Skeletal muscle satellite cell (primary cell): ENCODE data around the gene SLU7.

DNA sequence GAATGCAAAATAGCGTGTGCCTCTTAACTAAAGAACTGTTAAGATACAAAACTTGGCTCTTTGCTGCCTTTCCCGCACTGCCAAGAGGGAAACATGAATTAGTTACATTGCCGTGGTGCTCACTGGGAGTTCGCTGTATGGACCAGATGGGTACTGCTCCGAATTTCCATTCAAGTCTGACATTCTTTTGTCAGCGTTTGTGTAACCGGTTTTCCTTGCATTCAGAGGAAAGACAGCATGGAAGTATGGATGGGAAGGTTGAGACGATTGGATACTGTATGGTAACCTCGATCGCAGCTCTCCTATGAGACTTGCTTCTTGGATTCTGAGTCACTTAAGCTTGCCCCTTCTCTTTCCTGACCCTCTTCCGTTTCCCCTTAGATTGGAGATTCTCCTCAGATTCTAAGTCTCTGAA lies 656 bp upstream of the UBLCP1 start:
- CAGE, long polyA plus RNA, result no peak

DNA sequence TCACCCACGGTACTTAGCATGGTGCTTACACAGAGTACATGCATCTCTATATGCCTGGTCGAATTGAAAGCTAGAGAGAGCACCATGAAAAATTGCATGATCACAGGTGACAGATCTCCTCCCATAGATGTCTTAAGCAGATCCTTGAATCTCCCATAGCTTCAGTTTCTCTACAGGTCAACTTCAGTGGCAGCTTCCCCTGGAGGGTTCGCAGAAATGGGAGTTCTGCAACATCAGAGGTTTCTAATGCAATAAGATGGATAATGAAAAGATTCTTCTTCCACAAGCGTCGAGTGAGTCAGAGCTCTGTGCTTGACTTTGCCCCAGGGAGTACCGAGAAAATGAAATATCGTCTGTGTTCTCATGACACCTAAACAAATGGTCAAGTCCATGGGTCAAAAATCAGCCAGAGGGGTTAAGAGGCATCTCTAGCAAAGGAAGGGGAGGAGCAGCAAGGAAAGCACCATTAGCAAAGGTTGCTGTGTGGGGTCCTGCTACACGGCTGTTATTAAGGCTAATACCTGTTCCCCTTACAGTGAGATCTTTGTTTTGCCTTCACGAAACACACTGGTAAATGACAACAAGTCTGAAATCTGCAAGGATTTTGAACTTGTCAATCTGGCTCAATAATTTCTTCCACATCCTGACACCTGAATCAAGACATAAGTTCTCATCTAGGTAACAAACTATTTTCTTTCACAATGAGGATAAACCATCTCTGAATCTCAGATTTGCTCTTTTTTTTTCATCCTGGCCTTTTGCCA lies 3.2 kb upstream of the ADRA1B start:
- CAGE, long polyA plus RNA, result no peak

DNA sequence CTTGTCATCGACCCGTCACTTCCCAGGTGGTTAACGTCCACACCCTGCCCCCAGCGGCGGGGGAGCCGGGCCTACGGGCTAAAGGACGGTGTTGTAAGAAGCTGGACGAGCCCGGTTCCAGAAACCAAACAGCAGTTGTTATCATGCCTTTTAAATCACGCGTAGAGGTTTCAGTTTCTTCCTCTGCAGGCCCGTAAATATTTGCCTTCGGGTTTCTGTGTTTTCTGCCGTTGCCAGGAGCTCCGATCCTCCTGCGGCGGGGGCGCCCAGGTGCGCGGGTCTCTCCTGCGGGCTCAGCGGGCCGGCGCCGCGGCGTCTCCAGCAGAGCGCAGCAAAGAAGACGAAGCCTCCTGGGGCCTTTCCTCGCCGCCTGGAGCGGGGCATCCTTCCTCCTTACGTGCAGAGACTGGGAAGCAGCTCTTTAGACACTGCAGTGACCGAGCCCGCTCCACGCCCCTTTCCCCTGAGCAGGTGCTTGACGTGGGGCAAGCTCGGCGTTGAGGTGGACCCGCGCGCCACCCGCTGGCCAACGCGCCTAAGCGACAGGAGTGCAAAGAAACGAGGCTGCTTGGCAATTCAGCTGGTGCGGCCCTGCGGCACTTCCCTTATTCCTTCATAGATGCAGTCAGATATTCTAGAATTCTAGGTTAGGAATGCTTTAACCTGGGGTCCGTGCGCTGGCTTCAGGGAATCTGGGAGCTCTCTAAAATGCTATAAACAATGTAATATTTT lies 21.7 kb upstream of the TTC1 start:
- CAGE, long polyA plus RNA, result no peak

DNA sequence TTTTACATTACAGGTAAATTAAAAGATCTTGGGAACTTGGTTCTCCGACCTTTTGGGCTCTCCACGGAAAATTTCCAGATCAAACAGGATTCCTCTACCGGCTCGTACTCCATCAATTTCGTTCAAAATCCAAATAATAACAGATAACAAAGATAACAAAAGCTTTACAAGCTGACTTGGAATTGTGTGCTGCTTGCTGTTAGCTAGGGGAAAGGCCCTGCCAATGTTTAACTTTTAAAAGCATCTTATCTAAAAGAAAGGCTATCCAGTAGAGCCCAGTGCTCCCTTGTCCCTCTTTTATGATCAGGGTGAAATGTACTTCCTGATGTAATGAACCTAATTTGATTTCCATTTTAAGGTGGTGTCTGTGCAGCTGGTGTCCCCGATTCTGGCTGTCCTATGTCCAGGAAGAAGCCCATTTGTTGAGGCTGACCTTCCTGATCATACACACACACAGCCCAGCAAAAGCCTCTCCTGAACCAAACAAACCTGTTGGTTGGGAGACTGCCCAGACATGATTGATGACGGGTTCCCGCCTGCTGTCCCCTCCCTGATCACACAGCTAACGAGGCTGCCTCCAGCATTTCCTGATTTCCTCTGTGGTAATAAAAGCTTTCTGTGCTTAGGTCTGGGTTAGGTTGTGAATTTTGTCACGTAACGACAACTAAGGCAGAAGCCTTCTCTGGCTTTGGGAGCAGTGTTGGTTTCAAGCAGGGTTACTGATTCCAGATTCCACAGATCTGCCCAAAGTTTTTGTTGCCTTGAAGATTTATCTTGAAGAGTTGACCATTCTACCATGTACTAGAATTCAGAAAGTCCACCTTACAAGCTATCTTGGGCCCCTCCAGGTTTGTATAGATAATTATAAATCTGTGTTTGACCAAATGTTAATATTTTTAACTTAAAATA lies 54.1 kb downstream of the PWWP2A start:
- CAGE, long polyA plus RNA, result no peak

DNA sequence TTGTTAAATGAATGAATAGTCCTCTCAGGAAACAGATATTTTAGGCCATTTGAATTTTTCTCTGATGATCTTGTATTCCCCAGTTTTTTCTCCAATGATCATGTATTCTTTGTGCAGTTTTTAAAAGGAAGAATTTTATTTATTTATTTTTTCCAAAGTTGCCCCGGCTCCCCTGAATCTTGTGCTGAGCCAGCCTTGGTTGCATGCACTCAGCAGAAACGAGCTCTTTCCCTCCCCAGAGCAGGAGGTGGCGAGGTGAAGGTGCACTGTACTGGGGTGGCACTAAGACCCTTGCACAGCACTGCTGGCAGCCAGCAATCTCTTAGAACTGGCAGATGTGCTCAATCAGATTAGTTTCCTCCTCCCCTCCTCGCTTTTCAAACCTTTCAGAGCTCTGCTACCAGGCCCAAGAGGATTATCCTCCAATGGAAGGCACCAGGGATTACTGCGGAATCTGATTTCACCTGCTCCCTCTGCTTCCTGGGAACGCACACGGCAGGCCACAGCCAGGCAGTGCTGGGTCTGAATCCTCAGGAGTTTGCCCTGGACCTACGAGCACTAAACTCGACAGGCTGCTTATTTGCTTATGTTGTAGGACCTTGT lies 32.7 kb downstream of the FABP6 start:
- CAGE, long polyA plus RNA, result no peak

GRCh38 chr5:160293789-160294273 lies 18.5 kb downstream of the CCNJL start:
- CAGE, long polyA plus RNA, result no peak

GRCh38 chr5:160418403-160419362 lies at the start of gene SLU7:
Gene SLU7, minus strand, starts transcription at chr5:160419081.
- CAGE, long polyA plus RNA, result no peak

DNA sequence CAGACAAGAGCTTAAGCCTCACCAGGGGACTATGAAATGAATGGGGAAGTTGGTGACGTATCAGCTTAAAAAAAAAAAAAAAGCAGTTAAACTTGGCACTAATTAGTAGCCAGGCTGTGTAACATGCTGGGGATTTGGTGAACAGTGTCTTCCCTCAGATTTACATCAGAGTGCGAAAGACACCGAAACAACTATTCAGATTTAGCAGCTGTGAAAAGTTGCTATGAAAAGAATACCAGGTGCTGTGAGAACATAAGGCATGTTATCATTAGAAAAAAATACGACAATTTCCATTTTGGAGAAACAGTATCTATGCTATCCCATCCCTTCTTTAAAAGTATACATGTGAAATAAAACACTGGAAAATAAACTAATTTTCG lies 472 bp upstream of the SLU7 start:
- CAGE, long polyA plus RNA, result no peak

- CAGE, long polyA plus RNA, result no peak
Observed at GRCh38 chr5:160469012-160469985, 47.6 kb downstream of the PTTG1 start.

DNA sequence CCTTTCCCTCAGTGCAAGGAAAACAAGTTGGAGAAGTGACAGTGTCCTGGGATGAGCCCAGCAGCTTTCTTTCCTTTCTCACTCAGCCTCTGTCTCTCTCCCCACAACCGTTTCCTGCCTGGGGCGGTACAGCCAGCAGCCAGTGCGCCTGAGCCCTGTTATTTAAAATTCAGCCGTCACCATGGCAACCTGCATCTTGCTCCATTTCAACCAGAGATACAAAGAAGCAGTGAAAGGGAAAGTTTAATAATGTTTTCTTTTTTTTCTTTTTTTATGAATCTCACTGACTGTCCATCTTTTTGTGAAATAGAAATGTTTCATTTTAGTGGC lies 85.0 kb downstream of the PTTG1 start:
- CAGE, long polyA plus RNA, result no peak

DNA sequence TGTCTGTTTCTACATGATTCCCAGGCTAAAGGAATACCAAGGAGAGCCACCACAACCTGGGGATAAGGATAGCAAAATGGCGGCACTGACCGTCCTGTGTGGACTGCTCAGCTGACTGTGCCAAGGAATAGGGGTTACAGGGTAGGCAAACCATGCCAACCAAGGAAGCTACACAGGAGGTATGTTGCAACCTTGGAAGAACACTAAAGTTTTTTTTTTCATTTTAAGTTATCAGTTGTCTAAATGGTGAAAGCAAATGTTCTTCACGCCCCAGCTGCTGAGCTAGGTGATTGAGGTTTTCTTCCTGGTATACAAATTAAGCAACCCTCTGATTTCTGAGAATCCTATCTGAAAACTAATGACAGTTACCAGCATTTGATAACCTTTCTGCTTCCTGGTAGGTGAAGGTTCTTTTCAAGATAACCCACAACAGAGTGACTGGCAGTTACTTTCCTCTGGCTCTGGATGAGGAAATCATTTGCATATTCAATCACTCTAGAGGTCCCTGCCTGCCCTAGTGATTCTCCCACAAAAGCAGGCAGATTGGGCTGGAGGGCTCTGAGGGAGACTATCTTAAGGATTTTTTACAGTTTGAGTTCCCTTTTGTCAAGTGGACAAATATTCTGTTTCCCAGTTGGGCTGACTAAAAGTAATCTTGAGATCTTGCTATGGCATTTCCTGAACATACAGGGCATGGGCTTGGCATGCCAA lies 194.9 kb downstream of the ATP10B start:
- CAGE, long polyA plus RNA, result no peak

GRCh38 chr5:160694862-160695437 lies 157.1 kb downstream of the ATP10B start:
- CAGE, long polyA plus RNA, result no peak

DNA sequence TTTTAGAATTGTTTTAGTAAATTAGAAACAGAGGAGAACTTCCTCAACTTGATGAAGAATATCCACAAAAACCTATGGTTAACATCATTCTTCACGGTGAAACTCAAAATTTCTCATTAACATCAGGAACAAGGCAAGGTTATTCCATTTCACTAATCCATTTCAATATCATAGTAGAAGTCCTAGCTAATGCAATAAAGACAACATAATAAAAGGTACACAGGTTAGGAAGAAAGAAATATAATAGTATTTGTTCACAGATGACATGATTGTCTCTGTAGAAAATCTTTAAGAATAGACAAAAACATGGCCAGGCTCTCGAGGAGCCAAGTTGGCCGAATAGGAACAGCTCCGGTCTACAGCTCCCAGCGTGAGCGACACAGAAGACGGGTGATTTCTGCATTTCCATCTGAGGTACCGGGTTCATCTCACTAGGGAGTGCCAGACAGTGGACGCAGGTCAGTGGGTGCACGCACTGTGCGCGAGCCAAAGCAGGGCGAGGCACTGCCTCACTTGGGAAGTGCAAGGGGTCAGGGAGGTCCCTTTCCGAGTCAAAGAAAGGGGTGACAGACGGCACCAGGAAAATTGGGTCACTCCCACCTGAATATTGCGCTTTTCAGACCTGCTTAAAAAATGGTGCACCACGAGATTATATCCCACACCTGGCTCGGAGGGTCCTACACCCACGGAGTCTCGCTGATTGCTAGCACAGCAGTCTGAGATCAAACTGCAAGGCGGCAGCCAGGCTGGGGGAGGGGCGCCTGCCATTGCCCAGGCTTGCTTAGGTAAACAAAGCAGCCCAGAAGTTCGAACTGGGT lies 21.4 kb upstream of the ATP10B start:
- CAGE, long polyA plus RNA, result no peak

DNA sequence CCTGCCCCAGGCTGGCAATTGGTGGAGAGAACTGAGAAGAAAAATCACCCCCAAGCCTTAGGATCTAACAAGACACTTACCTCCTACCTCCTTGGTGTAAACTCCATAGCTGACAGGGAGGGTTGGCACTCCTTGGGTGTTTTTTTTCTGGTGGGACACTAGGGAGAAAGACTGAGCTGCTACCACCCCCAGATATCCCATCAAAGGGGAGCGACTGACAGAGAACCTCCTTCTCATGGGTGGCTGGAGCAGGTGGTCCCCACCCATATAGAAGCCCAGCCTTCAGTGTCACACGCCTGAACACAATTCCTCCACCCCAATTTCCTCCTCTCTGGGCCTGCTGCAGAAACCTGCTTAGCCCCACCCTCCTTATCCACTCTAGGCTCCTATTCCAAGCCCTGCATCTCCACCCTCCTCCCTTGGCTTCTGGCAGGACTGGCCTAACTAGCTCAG lies 77.2 kb upstream of the ATP10B start:
- CAGE, long polyA plus RNA, result no peak

DNA sequence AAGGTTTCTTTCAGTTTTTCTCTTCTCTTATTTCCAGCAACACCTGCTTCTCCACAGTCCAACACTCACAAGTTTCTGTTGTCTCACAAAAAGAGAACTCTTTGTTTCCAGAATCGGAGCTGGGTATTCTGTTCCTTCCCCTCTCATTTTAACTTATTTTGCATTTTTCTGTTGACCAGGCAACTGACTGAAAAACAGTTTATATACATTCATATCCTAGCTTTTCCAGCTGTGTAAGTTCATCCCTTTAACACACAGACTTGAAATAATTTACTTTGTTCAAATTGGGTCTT lies 287.1 kb upstream of the ATP10B start:
- CAGE, long polyA plus RNA, result no peak

DNA sequence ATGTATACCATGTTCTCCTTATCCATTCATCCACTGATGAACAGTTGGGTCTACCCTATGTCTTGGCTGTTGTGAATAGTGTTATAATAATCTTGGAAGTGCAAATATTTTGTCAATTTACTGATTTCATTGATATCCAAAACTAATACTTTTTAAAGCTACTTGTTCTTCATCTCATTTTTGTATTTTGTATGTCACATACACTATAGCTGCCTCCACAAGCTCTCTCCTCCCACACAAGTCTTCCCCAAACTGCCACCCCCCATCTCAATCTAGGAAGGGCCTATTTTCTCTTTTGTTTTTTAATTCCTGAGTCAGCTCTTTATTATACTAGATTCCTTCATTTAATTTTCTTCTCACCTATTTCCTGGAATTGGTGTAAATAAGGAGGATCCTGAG lies 277.5 kb downstream of the GABRB2 start:
- CAGE, long polyA plus RNA, result no peak

GRCh38 chr5:162158200-162158569 lies 90.6 kb downstream of the GABRG2 start:
- CAGE, long polyA plus RNA, result no peak

DNA sequence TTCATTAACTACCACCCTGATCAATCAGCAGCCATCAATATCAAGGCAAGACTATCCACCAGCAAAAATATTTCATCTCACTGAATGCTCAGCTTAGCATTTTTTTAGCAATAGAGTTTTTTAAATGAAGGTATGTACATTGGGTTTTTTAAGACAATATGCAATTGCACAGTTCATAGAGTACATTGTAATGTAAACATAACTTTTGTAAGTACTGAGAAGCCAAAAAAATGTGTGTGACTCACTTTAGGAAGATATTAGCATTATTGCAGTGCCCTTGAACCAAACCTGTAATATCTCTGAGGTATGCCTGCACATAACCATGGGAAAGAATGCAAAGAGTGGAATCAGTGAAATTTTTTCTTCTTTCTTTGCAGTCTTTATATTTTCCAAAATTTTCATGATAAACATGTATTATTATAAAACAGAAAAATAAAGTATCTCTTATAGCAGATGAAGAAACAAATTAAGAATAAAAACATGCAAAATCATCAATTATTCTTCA lies 220.7 kb upstream of the TENM2 start:
- CAGE, long polyA plus RNA, result no peak

DNA sequence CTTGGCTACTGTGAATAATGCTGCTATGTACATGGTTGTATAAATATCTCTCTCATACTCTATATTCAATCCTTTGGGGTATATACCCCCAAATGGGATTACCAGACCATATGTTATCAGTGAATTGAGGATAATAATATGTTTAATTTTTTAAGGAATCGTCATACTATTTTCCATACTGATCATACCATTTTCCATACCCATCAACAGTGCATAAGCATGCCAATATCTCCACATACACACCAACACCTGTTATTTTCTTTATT lies 480.5 kb downstream of the TENM2 start:
- CAGE, long polyA plus RNA, result no peak

- CAGE, long polyA plus RNA, result no peak
Observed at GRCh38 chr5:167754768-167755387, 536.6 kb upstream of the WWC1 start.